ENCODE data around the gene CNIH3.

- PRO-cap: no peak
Measured at GRCh38 chr1:223779188-223779995, 66.4 kb downstream of the TP53BP2 start.

DNA sequence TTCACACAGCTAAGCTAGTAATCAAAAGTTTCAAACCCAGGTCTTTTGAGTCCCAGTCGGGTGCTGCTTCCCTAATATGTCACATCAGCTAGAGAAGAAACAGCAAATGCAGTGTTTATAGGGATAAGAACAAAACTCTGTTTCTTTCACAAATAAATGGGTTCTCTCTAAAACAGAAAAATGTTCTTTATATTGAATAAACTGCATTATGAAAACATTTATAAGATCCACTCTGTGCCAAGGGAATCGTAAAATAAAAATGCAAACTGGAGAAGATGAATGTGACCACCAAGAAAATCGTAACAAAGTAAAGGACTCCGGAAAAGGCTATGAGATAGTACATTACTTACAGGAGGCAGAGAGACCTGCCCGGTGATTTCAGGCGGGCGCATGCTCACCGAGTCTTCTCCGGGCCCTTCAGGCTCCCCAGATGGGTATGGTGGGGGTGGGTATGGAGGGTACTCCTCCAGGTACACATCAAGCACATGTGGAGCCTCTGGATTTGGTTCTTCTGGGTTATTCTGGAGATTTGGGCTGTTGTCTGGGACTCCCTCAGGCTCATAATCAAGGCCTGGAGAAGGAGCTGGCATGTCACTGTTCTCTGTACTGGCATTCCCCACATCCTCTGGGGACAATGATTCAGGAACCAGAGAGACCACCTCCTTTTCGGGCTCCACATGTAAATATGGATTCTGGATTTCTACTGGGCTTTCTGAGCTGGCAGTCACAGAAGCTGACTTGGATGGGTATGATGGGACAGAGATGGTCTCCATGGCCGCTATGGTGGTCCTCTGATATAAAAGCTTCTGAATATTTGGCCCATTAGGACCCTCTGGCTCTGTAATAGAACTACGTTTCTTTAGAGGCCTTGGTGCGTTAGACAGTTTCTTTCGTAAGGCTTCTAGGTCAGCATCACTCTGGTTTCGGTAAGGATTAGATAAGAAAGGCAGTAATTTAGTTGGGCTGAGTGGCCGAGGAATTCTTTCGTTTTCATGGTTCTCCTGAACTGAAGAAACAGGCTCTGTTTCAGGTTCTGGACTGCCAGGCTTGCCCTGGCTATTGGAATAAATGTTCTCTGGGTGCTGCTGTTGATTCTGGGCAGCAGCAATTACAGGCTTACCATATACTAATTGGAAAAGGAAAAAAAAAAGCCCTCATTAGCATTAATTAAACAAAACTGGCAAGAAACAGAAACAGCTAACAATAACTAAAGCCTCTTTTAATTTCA lies 49.9 kb downstream of the TP53BP2 start:
- PRO-cap: no peak

- PRO-cap: no peak
Measured at GRCh38 chr1:223798110-223798812, 47.5 kb downstream of the TP53BP2 start.

GRCh38 chr1:223800458-223801188 lies 45.1 kb downstream of the TP53BP2 start:
- PRO-cap: no peak

GRCh38 chr1:223849113-223849909 lies 3.6 kb upstream of the TP53BP2 start:
- PRO-cap: no peak

DNA sequence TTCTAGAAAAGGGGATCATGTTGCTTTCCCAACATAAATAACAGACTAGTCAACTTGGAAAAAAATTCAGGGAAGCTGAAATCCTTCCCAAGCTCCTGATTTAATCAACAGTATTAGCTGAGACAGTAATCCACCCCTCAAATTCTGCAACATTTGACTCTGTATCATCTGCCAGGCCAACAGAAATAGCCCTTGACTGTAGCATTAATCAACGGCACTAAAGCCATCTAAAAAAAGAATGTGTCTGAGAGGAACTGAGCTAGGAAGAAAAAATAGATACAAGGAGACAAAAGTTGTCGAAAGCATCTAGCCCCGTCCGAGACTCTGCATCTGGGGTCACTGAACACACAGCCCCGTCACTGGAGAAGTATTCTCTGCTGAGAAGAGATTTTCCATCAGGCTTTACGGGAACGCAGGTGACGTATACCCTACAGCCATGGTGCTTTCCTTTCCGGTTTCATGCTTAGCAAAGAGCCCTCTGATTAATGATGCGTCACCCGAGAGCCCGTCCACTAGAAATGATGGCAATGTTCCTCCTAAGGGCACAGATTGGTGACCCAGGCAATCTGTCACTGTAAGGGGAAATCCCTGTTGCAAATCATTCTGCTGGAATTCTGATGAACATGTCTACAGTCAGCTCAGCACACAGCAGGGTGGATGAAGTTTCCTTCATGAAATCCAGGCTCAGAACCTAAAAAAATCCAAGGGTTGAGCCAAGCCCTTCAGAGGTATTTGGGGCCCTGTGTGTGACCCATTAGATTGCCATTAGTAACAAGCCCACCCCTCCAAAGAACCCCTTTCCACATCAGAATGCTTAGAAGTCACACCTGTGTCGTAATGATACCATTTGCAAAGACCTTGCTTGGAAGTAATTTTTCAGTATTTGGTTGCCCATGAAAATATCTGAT lies 42.3 kb upstream of the TP53BP2 start:
- PRO-cap: no peak

- PRO-cap: no peak
Measured at GRCh38 chr1:223991625-223992351, 122.1 kb upstream of the FBXO28 start.

- PRO-cap: no peak
Measured at GRCh38 chr1:224184664-224184998, 1.6 kb downstream of the DEGS1 start.

DNA sequence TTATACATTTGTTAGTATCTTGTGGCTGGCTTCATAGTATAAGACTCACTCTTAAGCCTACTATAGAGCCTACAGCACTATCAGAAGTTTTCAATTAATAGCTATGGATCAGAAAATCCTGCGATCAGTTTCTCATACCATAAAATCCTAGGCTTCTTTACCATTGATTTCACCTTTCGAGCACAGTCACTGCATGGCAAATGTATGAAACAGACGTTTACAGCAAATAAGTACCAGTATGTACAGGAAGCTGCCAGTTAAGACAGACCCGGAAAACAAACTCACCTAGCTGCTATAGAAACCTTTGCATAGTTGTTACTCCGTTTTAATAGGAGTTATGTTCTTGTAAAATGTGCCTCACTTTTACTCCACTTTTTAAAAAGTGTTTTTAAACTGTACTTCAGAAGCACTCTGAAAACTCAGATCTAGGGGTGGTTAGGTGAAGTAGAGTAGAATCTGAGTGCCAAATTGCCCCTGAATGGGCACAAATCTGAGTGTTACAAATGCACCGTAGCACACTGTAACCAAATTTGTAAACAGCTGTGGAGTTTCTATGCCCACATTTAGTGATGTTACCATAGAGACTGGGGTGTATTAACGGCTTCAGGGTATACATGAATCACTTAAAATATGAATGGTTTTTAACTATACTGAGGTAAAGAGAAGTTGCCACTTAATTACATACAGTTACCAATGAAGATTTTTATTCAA lies 30.6 kb downstream of the CNIH4 start:
- PRO-cap: no peak

DNA sequence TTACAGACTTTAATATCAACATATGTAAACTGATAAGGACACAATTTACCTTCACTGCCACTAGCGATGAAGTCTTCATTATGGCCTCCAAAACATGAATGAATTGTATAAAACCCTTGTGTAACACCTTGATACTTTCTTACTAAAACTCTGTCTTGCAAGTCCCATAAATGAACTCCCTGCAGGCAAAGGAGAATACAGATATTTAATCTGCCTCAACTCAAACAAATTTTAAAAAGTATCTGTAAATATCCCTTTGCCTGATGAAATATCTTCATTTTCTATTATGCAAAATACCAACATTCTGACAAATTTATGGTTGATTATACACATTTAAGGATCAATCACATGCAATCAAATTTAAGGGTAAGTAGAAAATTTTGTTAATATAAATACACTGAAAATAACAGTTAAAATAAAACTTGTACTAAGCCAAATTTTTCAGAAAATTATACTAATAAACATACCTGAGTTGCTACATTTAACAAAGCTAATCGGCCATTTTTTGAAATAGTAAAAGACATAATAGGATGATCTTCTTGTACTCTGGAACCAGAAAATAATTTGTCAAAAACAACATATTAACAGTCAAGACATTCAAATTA lies 36.4 kb downstream of the WDR26 start:
- PRO-cap: no peak

DNA sequence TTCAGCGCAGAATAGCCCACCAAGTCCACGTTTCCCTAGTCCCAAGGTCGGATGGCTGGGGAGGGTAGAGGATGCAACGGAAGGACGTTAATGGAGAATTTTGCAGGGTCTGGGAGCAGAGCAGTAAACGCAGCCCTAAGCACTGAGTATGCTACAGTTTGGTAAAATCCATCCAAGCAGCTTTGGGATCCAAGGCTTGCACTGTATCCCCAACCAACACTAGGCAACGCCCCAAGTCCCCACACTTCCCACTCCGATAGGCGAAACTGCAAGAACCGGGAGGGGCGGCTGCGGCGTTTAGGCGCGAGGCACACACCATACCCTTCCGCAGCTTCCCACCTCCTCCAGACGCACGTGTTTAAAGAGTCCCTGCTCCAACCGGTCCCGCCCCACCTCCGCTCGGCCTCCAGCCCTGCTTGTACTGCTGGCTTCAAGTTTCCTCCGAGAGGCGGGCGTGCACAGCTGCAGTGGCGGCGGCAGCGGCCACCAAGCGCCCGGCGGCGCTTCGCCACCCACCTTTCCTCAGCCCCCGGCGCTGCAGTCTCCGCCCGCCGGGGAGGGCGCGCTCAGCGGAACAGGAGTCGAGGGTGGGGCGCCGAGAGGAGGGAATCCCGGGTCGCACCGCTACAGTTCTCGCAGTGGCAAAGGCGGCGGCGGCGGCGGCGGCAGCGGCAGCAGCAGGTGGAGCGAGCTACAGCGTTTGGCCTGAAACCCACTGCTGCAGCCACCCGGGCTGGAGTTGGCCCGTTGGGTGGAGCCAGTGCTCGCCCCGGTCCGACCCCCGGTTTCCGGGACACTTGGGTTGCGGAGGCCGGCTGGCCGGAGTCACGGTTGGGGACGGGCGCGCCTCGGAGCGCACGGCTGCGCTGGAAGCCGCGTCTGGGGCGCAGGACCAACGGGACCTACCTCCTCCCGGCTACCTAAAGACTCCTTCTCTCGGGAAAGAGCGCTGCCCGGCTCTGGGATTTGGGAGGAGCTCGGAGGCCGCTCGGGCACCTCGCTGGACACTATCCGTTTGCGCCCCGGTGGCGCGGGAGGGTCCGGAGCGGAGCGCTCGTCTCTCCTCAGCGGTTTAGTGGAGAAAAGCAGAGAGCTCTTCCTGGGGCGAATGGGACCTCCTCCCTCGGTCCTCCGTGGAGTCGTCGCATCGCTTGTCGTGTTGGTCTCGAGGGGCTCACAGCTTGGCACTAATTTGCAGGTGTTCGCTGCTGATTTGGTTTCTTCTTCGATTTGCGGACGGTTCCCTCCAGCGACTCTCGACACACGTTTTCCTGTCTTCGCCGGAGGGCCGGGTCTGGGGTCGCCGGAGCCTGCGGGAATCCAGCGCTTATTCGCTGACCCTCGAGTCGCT lies at the start of gene CNIH3:
TSS of gene CNIH3 (plus strand) at position 636 of the 1,351 bp plus-strand sequence.
- PRO-cap: no peak

DNA sequence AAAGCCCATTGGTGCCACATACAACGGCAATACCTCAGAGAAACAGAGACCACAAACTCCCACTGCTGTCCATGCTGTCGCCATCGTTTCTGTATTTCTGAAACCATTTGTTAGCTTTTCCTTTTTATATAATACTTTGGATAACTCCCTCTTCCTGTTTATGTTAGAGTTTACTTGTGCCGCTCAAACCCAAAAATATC lies 145.6 kb upstream of the DNAH14 start:
- PRO-cap: no peak

DNA sequence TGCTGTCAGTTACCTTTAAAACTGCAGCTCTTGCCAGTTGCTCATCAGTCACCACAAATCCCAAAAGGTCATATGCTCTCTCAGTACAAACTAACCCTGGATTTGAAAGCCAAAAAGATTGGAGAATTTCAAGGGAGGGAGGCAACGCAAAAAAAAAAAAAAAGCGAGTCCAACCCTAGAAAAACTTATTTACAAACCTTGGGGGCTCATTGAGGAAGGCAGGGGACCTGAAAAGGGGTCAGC lies 47.1 kb upstream of the DNAH14 start:
- PRO-cap: no peak

GRCh38 chr1:225449113-225449819 lies 21.4 kb upstream of the LBR start:
- PRO-cap: no peak

DNA sequence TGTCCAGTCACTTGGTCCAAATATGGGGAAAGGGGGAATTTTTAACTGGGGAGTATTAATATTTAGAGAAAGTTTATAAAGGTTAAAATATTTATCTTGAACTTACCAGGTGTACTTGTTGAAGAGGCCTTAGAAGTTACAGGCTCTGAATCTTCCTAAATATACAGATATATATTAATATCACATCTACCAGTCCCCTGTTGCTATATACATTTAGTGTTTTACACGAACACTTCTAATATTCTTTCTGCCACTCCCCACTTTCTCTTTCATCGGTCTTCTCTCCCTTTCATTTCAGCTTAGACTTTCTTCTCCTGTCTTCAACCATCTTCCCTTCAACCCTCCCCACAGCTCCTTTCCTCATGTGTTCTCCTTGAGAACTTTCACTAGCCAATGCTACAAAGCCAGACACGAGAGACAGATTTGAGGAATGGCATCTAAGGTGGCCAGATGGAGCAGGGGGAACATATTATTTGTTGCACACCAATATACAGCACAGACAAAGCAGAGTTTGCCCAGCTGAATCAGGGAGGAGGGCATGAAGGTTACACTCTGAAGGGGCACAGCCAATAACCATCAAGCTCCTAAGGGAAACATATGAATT lies 84.0 kb upstream of the LBR start:
- PRO-cap: no peak

DNA sequence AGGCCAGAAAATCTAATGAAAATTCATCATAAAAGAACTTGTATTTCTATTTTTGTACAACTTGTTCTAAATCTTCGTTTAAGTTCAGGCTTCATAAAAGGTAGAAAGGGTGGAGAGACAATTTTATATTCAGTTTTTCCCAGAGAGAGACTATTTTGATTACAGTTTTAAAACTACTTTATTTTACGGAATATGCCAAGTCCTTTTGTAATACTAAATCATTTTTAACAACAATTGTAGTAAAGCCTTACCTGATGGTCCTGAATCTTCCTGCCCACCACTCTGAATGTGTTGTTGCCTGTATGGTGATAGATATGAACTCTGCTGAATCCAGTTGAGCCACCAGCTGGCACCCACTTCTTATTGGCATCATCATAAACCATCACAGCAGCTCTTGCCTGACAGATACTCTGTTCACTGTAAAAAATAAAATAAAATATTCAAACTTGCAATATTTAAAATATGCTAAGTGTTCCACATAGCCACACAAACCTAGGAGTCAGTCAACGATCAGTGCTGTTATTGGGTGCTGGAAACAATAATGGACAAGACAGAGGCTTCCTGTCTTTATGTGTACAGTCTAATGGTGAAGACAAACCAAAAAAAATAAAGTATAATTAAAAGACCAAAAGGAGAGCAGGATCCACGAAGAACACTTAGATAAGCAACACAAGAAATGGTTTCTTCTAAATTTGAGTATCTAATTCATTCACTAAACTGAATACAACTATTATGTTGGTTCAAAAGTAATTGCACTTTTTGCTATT lies 85.7 kb downstream of the ENAH start:
- PRO-cap: no peak

DNA sequence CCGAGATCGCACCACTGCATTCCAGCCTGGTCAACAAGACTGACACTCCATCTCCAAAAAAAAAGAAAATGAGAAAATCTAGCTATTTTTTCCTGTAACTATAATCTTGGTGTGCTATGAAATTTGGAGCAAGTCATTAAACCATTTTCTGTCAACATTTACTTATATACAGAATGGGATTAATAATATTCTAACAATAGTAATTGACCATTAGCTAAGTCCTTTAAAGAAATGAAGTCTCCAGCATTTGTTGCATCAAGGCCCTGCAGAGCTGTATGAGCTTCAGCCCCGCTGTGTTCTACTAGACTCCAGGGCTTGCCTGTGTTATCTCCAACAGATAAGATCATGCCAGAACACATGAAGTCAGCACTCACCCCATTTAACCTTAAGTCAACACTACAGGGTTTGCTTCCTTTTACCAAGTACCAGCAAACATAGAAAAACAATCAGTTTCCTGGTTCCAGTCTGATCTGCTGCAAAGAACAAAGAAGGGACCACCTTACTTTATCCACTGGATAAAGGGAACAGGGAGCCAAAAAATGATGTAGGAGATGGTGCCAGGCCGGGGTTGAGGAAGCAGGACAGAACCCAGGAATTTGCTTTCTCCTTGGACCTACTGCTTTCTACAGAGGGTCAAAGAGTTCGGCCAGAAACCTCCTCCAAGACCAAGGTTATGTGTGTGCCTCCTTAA lies 41.2 kb upstream of the ENAH start:
- PRO-cap: unidirectional peak, plus-strand start at position 468 of the sequence

DNA sequence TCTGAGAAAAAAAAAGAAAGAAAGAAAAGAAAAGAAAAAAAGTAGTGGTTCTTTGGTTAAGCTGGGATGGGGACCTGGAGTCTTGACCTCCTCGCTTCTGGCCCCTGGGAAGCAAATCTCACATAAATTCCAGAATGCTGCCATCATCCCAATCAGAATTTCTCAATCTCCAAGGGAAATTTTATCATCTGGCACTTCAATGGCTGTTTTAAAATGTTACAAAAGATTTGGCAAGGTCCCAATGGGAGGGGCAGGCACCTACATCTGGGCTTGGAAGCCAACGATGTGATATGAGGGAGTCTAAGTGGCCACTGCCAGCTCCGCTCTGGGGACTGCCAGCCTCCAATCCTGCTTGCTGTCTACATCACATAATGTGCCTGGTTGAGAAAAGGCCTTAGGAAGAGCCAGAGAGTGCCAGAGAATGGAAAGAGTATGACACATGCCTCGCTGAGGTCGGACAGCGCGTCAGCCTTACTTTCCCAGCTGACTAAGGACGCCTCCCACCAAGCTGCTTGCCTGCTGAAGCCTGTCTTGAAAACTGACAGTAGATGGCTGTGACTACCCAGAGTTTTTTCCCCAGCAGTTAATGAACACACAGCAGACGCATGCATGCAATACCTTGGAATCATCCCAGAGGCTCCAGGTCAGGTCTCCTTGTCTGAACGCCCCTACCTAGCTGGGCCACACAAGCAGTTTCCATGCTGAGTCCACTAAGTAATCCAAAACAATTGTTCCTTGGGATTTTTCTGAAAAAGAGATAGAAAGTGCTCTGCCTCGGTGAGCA lies 41.9 kb upstream of the SRP9 start:
- PRO-cap: no peak

DNA sequence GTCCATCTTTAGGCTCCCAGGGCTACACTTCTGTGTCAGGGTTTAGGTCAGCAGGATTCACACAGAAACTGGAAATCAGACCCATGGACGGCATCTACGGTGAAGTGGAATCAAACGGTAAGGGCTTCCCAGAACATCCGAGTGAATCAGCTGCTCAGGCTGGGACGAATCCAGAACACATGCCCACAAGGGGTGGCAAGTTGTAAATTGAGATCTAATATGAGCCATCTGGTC lies 10.8 kb upstream of the SRP9 start:
- PRO-cap: no peak

DNA sequence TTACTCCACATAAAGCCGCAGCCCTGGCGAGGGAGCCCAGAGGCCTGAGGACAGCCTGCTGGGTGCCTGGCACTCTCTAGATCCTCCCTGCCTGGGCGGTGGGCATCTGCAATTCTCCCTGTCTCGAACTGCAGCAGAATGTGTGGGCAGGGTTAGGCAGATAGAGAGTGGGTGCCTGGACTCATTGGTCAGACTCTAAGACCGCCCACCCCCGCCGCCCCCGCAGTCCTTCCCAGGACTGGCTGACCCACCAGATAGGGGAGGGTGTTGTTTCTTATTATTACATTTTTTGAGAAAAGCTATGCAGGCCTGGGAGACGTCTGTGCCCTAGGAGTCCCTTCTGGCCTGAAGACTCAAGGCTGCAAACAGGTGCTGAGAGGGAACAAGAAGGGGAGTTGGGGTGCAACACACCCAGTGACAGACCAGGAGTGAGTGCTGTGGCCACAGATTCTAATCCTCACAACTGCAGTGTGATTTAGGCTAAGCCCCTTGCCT lies 14.1 kb downstream of the EPHX1 start:
- PRO-cap: no peak